Skeletal muscle satellite cell (primary cell): ENCODE measurements around the gene PAIP2.

DNA sequence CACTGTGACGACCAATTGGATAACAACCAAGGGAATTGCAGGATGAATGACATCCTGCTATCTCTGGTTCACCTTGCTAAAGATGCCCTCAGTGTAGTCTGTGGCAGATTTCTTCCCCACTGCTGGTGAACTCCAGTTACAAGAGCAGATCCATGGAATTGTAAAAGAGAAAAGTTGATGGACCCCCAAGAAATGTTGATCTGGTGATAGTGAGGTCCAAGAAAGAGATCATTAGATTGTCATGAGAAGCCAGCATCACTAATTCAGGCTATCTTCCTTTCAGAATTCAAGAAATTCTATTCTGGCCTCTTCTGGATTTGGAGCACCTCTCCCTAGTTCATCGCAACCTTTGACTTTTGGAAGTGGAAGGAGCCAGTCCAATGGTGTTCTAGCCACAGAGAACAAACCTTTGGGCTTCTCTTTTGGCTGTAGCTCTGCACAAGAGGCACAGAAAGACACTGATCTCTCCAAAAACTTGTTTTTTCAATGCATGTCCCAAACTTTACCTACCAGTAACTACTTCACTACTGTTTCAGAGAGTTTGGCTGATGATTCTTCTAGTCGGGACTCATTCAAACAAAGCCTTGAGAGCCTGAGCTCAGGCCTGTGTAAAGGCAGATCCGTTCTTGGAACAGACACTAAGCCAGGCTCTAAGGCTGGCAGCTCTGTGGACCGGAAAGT, 38.4 kb downstream of the KDM3B start:
- CAGE, long polyA plus RNA = no peak

DNA sequence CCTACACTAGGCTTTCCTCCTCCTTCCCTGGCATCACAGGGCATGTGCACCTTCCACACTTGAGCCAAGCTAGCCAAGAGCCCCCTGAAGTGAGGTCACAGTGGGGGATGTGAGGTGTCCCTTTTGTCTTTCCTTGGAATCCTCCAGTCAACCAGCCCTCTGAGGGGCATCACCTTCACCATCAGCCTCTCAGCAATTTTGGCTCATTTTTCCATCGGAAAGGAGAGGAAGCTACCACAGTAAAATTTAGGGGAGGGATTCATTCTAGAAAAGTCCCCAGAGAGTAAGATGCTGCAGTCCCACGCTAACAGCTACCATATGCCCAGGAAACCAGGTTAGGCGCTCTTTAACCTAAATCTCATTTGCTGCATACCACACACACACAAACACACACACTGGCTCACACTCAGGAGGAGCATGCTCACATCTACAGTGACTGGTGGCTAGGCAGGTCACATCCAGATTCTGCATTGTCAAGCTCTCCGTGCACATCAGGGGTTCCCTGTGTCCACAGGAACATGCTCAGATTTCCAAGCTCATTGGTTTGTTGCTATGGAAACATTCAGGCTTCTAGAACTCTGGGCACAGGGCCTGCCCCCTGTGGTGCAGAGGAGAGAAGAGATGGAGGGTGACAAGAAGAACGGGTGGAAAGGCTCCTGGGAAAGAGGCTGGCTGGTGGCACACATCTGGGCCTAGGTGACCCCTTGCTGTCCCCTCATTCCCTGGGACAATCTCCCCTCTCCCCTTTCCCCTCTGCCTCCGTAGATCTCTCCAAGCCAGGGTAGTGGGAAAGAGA, 10.0 kb downstream of the REEP2 start:
- CAGE, long polyA plus RNA = no peak

- CAGE, long polyA plus RNA = no peak
These were observed 671 bp upstream of the EGR1 start for GRCh38 chr5:138464529-138465087.

- CAGE, long polyA plus RNA = no peak
These were observed 3.7 kb downstream of the EGR1 start for GRCh38 chr5:138469083-138469213.

GRCh38 chr5:138470245-138470404, 4.8 kb downstream of the EGR1 start:
- CAGE, long polyA plus RNA = no peak

GRCh38 chr5:138529694-138530367, 13.2 kb downstream of the ETF1 start:
- CAGE, long polyA plus RNA = no peak

DNA sequence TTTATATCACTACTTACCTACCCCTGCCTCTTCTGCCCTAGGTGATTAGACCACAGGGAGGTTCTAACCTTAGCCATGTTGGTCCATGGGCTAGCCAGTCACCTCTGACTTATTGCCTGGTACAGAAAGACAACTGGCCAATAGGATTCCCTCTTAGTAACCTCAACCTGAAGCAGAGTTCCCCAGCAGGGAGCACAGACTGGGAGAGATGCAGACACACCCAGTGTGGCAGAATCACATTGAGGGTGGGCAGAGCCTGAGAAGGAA, 53.2 kb upstream of the HSPA9 start:
- CAGE, long polyA plus RNA = no peak

- CAGE, long polyA plus RNA = no peak
These were observed 26.5 kb upstream of the LRRTM2 start for GRCh38 chr5:138901416-138902263.

GRCh38 chr5:138927767-138928482, 52.8 kb upstream of the LRRTM2 start:
- CAGE, long polyA plus RNA = no peak

GRCh38 chr5:138953229-138953930, 78.2 kb upstream of the LRRTM2 start:
- CAGE, long polyA plus RNA = no peak

DNA sequence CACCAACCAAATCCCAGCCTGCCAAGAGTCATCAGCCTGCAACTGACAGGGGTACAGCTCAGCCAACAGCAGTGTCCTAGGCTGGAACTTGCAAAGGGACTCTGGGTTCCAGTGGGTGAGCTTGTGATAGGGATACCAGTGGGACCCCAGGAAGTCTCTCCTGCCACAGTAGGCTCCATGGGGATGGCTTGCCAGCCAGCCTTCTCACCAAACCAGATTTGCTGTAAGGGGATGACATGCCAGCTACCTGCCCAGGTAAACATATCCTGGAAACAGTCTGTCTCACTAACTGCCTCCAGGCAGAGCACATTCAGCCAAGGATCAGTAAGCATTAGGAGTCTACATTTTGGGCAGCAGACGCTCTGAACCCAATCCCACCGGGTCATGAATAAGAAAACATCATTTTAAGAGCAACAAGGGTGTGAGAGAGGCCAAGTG, 49.9 kb downstream of the SIL1 start:
- CAGE, long polyA plus RNA = no peak

- CAGE, long polyA plus RNA = no peak
These were observed 16.4 kb upstream of the MATR3 start for GRCh38 chr5:139276969-139277776.

- CAGE, long polyA plus RNA = no peak
These were observed 19.3 kb upstream of the PAIP2 start for GRCh38 chr5:139322095-139323084.

DNA sequence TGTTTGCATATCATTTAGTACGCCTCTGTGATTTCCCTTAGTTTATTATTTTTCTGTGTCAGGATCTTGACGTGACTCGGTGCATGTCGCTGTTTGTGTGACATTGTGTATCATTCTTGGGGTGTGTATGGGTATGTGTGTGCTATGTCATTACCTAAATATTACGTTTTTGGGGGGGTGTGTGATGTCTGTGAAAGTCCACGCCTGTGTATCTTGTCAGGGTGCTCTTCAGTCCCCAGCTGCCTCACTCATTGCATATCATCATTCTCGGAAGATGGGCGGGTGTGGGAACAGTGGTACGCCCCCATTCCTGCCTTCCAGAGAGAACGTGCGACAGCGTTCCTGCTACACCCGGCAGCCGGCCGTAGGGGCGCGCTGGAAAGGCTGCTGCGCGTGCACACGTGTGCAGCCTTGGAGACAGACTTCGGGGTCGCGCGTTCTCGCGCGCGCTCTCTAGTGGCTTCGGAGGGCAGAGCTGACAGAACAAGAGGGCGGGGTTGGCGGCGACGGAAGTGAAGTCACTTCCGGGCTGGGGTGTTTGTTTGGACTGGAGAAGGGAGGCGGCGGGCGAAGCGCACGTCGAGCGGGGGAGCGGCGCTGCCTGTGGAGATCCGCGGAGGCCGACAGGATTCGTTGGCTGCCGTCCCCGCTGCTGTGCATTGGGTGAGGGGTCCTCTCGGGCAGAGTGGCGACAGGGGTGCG, at the start of gene PAIP2:
Gene PAIP2 (plus strand): TSS at position 537 of the 702 bp plus-strand sequence.
- CAGE, long polyA plus RNA = start-site peak on the plus strand centred at position 547 of the sequence, 47 bp wide, 588 and 237 reads in 2 replicates

GRCh38 chr5:139368508-139369336, 14.4 kb downstream of the SLC23A1 start:
- CAGE, long polyA plus RNA = no peak

DNA sequence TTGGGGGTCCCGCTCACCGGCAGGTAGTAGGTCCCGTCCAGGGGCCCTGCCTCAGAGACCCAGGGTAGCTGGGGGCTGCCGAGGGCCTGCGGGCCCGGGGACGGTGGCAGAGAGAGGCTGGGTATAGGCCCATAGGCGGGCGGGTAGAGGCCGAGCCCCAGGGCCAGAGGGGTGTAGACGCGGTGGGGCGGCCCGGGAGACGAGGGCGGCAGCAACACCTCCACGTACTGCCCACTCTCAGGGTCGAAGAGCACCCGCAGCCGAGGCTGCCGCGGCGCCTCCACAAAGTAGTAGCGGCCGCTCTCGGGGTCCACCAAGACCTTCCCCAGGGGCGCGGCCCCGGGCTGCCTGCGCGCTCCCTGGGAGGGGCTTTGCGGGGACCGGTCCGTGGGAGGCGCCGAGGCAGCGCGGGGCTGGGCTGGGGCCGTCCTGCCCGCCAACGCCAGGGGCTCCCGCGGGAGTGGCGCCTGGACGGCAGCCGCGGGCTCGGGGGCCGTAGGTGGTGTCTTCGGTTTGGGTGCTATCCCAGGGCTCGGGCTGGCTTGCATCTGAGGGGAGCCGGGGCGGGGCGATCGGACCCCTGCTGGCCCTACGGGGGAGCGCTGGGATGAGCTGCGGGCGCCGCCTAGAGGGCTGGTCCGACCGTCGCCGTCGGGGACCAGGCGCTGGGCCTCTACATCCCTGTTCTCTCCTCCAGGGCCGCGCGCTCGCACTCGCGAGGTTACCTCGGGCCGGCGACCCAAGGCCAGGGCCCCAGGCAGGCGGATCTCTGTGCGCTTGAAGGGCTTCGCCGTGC, 2.6 kb downstream of the PROB1 start:
- CAGE, long polyA plus RNA = no peak

DNA sequence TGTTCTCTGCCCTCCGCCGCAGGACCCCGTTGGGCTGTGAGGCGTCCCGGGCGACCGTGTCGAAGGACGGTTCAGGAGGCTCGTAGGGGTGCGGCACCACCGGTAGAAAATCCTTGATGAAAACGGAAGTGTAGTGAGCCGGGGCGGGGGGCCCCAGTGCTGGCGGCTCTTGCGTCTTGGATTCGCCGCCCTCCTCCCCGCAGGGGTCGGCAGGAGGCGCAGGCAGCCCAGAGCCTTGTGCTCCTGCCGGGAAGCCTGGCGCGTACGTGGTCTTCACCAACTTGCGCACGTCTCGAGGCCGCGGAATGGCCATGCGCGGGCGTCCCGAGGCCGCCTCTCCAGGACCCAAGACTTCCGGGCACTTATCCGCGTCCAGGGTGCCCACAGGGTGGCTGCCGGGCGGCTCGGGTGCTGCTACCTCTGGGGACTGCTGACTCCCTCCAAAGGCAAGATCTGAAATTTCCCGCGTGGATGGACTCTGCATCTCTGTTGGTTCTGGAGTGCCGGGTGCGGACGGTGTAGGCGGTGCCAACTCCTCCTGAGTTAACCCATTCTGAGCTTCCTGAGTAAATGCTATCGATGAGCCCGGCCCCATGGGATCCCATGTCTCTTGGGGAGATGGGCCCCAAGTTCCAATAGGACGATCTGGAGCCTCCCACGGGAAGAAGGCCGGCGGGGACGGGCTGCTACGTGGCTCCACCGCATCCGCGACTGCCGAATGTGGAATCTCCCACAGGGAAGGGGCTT, 1.8 kb downstream of the PROB1 start:
- CAGE, long polyA plus RNA = no peak

GRCh38 chr5:139416597-139417019, 12.7 kb upstream of the SPATA24 start:
- CAGE, long polyA plus RNA = no peak

DNA sequence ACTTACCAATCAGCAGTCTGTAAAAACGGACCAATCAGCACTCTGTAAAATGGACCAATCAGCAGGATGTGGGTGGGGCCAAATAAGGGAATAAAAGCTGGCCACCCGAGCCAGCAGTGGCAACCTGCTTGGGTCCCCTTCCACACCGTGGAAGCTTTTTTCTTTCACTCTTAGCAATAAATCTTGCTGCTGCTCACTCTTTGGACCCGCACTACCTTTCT, 29.1 kb upstream of the STING1 start:
- CAGE, long polyA plus RNA = no peak

- CAGE, long polyA plus RNA = no peak
These were observed 6.8 kb downstream of the CXXC5 start for GRCh38 chr5:139654728-139655594.